Gallbladder (tissue), 1 donor: Measurements from ENCODE around the genes CBFA2T2, E2F1 and PIGU.

- PRO-cap, result no peak
Observed at GRCh38 chr20:32559834-32560304, 25.3 kb downstream of the NOL4L start.

GRCh38 chr20:32798243-32799219 lies 21.2 kb upstream of the MAPRE1 start:
- PRO-cap, result no peak

DNA sequence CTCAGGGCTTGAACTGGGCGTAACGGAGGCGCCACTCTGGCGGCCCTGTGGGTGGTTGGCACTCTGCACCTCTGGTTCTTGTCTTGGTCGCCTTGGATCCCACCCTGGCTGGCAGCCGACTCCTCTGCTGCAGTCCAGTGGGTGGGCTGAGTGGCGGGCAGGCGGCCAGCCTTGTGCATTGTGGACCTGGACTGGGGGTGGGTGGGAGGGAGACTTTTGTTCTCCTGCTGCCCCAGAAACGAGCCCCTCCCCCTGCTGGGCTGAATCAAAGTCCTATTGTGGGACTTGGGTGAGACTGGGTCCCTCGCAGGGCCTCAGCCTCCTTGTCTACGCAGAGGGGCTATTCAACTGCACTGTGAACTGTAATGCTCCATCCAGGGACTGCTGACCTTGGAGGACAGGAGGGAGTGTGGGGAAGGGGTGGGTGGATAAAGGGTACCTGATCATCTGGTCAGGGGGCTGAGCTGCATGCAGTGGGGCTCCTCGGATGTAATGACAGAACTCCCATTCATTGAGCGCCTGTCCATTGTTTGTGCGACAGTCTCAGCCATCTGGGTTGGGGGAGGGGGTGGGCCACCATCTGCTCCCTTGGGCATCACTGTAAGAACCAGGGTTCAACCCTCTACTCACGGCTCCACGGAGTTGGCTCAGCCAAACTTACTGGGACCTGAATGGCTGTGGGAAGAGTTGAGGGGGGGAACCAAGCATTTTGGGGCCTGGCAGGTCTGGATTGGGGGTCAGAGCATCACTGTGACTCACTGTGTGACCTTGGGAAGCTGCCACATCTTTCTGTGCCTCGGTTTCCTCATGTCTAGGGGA lies 23.8 kb downstream of the SUN5 start:
- PRO-cap, result no peak

DNA sequence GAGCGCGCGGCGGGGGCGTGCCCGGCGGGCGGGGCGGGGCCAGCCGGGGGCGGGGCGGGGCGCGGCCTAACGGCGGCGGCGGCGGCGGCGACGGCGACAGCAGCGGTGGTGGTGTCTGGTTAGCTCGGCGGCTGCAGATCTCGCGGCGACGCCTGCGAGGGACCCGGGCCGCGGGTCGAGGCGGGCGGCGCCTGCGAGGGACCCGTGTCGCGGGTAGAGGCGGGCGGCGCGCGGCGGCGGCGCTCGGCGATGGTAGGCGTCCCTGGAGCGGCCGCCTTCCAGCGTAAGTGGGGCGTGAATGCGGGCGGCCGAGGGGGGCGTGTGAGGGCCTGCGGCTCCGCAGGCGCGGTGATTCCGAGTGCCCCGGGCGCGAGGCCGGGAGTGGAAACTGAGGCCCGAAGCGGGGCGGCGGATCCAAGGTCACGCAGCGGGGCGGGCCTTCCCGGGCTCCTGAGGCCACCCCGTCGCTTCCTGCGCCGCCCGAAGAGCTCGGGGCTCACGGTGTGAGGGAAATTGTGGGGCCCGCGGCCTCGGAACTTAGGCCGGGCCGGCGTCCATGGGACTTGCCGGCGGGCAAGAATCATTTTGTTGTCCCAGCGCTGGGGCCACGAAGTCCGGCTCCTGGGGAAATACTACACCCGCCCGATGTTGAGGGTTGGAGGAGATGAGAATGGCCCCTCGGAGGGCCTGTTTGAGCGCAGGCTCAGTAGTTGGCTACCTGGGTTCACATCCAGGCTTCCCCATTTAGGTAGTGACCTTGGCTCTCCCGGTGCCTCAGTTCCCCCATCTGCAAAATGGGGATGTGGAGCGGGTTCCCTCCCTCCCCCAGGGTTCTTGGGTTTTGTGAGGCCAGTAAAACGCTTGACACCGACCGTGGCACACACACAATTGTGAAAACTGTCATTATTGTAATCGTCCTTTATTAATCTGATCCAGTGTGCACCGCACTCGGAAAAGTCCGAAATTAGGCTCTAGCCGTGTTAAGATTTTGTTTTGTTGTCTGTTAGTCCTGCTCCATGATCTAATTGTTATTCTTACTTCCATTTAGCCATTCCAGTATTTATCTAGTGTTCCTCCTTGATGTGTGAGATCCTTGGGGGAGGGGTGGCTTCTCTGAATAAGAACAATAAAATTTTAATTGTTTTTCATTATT lies at the start of gene CBFA2T2:
TSS of gene CBFA2T2 (plus strand) at position 78 of the 1,153 bp plus-strand sequence.
- PRO-cap, result bidirectional peak, plus-strand start at position 69 of the sequence, minus-strand start outside the sequence; bidirectional peak, plus-strand start at position 351 of the sequence, minus-strand start at position 360 of the sequence

- PRO-cap, result no peak
Observed at GRCh38 chr20:33505506-33506210, 15.8 kb downstream of the CBFA2T2 start.

DNA sequence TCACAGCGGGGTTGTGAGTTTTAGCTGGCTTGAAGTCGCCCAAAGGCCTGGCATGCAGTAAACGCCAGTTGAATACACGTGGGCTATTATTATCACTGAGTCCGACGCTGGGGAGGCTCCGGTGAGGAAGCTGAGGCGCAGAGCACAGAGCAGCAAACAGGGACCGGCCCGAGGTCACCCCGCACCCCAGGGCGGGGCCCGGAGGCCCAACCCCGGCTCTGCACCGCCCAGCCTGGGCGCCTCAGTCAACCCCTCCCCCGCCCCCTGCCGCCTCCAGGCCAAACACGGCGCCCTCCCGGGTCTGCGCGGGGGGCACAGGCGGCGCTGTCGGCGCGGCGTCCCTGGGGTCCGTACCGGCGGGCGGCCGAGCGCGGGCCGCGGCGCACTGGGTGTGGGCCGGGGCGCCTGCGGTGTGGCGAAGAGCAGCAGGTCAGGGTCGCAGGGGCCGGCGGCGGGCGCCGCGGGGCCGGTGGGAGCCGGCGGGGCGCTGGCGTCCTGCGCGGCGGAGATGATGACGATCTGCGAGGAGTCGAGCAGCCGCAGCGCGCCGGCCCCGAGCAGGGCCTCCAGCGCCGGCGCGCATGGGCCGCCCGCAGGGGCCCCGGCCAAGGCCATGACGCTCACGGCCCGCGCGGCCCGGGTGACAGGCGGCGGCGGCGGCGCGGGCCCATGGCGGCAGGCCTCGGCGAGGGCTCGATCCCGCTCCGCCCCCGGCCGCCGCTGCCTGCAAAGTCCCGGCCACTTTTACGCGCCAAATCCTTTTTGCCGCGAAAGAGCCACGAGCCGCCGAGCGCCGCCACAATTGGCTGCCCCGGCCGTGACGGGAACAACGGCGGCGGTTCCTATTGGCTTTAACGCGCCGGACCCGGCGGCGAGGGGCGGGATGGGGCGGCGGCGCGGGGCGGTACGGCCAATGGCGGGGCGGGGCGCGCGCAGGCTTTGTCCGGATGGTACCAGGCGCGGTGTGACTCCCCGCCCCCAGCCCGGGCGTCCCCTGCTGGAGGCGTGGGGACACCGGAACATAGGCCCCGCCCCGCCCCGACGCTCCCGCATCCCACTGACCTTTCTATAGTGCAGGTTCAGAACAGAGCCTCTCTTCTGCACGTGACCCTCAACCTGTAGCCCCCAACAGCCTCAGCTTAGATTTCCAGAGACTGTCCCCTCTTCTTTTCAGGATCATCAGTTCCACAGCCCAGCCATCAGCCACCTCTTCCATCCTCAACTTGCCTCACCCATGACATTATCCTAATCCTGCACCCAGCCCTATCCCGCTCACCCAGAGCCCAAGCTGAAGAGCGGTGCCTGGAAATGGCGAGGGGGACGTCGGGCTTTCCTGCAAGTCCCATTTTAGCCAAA lies at the start of gene E2F1:
TSS of gene E2F1 (minus strand) at position 736 of the 1,356 bp plus-strand sequence.
- PRO-cap, result unidirectional peak, minus-strand start at position 734 of the sequence; unidirectional peak, minus-strand start at position 746 of the sequence

DNA sequence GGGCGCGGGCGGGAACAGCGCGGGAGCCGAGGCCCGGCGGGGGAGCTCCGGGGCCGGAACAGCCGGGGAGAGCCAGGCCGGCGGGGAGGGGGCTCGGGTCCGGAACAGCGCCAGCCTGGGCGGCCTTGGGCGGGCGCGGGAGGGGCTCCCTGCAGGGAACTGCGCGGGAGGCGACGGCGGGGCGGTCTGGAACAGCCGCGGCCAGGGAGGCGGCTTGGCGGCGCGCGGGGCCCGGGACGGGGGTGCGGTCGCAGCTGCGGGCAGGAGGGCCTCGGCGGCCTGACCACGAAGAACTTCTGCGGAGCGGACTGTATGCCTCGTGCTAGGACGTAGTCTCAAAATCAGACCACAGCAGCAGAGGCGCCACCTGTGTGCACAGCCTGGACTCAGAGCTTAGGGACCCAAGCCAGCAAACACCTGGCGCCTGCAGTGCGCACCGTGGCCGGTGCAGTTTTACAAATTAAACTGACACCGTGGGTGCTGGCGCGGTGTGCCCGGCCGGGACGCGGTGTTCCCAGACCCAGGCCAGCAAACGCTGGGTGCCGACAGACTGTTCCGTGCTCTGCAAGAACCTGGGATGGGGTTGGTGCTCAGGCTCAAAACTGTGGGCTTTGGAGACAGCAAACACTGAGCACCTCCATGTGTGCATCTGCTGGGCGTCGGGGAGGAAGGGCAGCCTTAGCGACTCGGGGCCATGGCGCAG lies 546 bp downstream of the ZNF341 start:
- PRO-cap, result bidirectional peak, plus-strand start at position 154 of the sequence, minus-strand start outside the sequence; bidirectional peak, plus-strand start at position 531 of the sequence, minus-strand start at position 298 of the sequence

DNA sequence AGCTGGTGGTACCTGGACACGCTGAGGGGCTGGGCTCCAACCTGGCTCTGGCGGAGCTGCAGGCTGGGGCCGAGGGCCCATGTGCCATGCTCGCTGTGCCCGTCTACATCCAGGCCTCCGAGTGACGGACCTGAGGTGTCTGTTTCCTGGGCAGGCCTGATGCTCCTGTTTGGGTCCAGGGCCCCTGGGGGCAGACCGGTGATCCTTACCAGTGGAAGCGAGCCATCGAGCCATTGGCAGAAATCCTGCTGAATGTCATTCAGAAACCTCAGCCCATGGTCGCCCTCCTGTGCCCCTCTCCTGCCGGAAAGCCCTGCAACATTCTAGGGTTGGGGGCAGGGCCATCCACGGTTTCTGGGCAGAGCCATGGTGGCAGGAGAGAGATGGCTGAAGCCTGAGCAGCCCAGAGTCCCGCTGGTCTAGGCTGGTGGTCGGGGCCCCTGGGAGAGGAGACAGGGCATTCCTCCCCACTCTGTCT lies 19.7 kb upstream of the CHMP4B start:
- PRO-cap, result no peak

DNA sequence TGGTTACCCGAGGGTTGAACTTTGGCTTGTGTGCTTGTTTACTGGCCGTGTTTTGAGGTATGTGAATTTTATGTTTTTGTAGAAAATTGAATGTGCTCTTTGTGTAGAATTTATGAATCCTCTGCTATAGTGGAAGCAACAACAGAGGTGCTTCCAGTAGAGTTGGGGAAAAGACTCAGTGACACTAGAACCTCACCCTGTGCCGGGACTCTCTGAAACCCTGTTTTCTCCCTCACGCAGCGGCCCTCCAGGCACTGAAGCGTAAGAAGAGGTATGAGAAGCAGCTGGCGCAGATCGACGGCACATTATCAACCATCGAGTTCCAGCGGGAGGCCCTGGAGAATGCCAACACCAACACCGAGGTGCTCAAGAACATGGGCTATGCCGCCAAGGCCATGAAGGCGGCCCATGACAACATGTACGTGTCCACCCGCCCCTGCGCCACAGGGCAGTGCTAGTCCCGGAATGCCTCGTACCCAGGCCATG lies 37.1 kb downstream of the CHMP4B start:
- PRO-cap, result no peak

GRCh38 chr20:33995060-33995910 lies 1.6 kb downstream of the RALY start:
- PRO-cap, result bidirectional peak, plus-strand start at chr20:33995618, minus-strand start at chr20:33995377

GRCh38 chr20:34110687-34111123 lies 1.3 kb downstream of the EIF2S2 start:
- PRO-cap, result no peak

- PRO-cap, result bidirectional peak, plus-strand start at chr20:34216333, minus-strand start at chr20:34216090
Observed at GRCh38 chr20:34215757-34216550, 25.3 kb upstream of the ASIP start.

- PRO-cap, result no peak
Observed at GRCh38 chr20:34293783-34294256, 9.3 kb downstream of the AHCY start.

- PRO-cap, result no peak
Observed at GRCh38 chr20:34311337-34312088, 8.4 kb upstream of the AHCY start.

- PRO-cap, result no peak
Observed at GRCh38 chr20:34312089-34312547, 9.0 kb upstream of the AHCY start.

DNA sequence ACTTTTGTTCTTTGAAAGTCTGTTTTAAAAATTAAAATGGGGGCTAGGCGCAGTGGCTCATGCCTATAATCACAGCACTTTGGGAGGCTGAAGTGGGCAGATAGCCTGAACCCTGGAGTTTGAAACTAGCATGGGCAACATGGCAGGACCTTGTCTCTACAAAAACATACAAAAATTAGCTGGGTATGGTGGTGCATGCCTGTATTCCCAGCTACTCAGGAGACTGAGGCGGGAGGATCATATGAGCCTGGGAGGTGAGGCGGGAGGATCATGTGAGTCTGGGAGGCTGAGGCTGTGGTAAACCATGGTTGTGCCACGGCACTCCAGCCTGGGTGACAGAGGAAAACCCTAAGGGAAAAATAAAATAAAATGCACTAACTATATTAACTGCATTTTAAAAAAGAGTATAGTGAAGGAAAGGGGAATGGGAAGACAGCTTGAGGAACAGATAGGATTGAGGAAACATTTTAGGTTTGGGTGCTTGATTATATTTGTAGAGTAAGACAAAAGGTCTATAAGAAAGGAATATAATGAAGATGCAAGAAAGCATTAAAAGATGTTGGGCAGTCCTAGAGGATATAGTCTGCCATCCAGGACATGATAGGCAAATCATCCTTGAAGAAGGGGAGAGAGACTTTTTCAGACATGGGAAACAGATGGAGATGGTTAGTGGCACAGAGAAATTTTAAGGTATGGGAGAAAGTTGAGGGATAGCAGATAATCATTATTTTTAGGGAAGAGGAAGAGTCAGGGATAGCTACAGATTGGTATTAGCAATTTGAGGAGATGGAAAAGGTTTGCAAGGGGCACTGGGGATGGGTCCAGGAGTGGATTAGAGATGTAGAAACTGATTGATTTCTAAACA lies 71.1 kb downstream of the ITCH start:
- PRO-cap, result no peak

GRCh38 chr20:34458633-34459358 lies 57.4 kb upstream of the DYNLRB1 start:
- PRO-cap, result no peak

- PRO-cap, result no peak
Observed at GRCh38 chr20:34560816-34561421, 2.4 kb downstream of the MAP1LC3A start.

- PRO-cap, result bidirectional peak, plus-strand start at chr20:34677290, minus-strand start at chr20:34677085
Observed at GRCh38 chr20:34676412-34677478, at the start of gene PIGU. Gene PIGU (minus strand): TSS chr20:34677092.

DNA sequence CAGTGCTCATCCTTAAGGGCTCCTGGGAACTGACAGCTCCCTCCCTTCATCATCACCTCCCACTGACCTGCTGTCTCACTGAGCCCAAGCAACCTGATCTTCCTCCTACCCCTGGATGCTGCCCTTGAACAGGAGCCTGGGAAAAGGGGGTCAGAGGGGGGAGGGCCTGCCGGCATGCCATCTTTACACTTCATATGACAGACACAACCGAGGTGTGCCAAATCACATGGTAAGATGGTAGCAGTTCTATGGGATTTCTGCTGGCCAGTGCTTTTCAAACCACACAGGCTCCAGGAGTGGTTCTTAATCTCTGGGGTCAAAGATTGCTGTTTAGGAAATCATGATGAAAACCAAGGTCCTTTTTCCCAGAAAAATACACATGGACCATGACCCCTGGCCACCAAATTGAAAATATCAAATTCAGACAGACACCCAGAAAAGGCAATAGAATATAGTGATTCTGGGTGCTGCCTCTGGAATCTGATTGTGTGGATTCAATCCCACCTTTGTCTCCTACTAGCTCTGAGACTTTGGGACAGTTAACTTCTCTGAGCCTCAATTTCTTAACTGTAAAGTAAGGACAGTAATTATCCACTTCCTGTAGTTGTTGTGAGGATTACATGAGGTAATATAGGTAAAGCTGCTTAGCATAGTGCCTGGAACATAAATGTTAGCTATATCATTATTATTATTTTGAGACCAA lies 3.1 kb downstream of the TP53INP2 start:
- PRO-cap, result no peak